ENCODE results near the genes NRXN3 and TSHR.

GRCh38 chr14:77641525-77642641 lies 25.4 kb upstream of the SPTLC2 start:
- RAMPAGE, long total RNA: no peak
- RRBS: 3% methylated on average over 13 of the region's 53 CpGs

- RAMPAGE, long total RNA: no peak
- RRBS: no CpG with 5 or more reads among the region's 7 CpGs
Observed at GRCh38 chr14:77981599-77981921, 181.7 kb downstream of the ADCK1 start.

DNA sequence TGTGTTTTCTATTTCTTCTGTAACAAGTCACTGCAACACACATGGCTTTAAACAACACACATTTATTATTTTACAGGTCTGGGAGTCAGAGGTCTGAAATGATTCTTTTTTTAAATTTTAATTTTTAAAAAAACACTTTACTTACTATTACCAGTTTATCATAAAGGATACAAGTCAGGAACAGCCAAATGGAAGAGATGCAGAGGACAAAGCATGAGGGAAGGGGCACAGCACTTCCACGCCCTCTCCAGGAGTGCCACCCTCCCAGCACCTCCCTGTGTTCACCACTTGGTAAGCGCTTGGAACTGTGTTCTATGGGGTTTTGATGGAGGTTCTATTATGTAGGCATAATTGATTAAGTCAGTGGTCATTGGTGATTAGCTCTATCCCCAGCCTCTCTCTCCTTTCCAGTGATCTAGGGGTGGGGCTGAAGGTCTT lies 69.7 kb upstream of the NRXN3 start:
- RAMPAGE, long total RNA: no peak
- RRBS: no CpG with 5 or more reads among the region's 2 CpGs

- RAMPAGE, long total RNA: no peak
- RRBS: no CpG with 5 or more reads among the region's 7 CpGs
Observed at GRCh38 chr14:78170233-78170531, at the start of gene NRXN3. TSS of gene NRXN3 (plus strand) at chr14:78170373.

- RAMPAGE, long total RNA: no peak
- RRBS: no CpG with 5 or more reads among the region's 4 CpGs
Observed at GRCh38 chr14:80942158-80942532, 607 bp upstream of the CEP128 start.

DNA sequence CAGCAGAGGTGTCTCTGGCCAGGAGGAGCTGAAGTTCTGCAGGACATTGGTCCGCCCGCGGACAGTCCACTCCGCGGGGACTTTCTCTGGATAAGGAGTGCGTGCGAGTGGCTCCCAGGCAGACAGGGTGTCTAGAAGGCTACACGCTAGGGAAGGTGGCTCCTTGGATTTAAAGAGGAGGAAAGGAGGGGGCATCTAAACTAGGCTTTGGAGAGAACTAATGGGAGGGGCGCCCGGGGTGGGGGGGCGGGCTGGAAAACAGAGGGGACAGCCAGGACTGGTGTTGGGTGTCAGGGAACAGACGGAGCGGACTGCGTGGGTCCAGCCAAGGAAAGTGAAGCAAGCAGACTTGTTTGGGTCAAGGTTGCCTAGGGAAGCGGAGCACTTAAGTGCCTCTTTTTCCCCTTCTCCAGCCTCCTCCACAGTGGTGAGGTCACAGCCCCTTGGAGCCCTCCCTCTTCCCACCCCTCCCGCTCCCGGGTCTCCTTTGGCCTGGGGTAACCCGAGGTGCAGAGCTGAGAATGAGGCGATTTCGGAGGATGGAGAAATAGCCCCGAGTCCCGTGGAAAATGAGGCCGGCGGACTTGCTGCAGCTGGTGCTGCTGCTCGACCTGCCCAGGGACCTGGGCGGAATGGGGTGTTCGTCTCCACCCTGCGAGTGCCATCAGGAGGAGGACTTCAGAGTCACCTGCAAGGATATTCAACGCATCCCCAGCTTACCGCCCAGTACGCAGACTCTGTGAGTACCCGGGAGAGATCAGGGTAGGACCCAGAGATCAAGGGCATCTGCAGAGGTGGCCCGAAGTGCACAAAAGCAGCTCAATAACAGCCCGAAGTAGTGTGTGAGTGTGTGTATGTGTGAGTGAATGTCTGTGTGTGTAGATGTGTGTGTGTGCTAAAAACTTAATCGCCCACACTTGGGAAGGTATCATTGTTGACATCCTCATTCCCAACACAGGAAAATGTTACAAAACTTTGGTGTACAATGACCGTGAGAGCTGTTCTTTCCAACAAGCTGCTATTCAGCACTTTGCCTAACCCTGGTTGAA lies at the start of gene TSHR:
Gene TSHR (plus strand): TSS at position 510 of the 1,049 bp plus-strand sequence.
- RAMPAGE, long total RNA: no peak
- RRBS: 4% methylated on average over 5 of the region's 36 CpGs

- RAMPAGE, long total RNA: no peak
- RRBS: no CpG with 5 or more reads among the region's 3 CpGs
Observed at GRCh38 chr14:81182792-81183482, 37.8 kb downstream of the GTF2A1 start.

DNA sequence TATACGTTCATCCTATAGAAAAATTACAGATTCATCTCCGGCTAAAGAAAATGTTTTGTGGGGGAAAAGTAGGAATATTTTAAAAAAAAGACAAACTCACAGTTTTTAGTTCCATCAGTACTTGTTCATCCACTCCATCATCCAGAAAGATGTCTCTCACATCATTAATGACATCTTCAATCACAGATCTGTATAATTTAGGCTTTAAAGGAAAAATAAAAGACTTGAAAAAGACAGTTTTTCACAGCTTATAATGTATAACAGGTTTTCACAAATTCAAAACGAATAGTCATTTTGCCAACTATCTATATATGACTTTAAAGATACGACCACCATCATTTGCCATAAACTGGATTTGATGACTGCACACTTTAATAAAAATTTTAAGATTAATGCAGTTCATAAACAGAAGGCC lies 4.4 kb downstream of the GTF2A1 start:
- RAMPAGE, long total RNA: no peak
- RRBS: no CpG with 5 or more reads among the region's 4 CpGs

- RAMPAGE, long total RNA: no peak
- RRBS: no CpG with 5 or more reads among the region's 6 CpGs
Observed at GRCh38 chr14:81266373-81267377, 45.9 kb upstream of the GTF2A1 start.

- RAMPAGE, long total RNA: no peak
- RRBS: no CpG with 5 or more reads among the region's 11 CpGs
Observed at GRCh38 chr14:81470953-81471558, 62.6 kb downstream of the SEL1L start.

DNA sequence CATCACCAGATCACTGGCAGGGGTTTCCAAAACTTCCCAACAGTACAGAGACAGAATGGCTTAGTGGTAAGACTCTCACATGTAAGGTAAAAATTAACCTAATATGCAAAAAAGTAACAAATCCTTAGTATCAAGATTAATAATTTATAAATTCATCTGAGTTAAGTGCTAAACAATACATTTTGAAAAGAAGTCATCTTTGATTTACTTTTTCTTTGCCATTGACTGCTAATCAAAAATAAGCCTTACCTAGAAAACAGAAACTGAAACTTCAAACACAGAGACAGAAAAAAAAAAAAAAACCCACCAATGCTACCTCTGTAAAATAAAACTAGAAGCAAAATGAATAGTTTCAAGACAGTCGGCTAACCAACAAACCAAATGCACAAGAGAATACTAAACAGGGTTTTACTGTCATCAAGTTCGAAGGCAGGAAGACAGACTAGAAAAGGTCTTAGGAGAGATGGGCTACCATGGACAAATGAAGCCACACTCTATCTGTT lies 59.6 kb downstream of the SEL1L start:
- RAMPAGE, long total RNA: no peak
- RRBS: no CpG with 5 or more reads among the region's 2 CpGs

- RAMPAGE, long total RNA: no peak
- RRBS: no CpG with 5 or more reads among the region's 5 CpGs
Observed at GRCh38 chr14:81534615-81535010, 960 bp upstream of the SEL1L start.

- RAMPAGE, long total RNA: no peak
- RRBS: no CpG with 5 or more reads among the region's 2 CpGs
Observed at GRCh38 chr14:81601183-81601382, 67.4 kb upstream of the SEL1L start.

GRCh38 chr14:82387946-82388186 lies 854.2 kb upstream of the SEL1L start:
- RAMPAGE, long total RNA: no peak
- RRBS: no CpG with 5 or more reads among the region's 1 CpG

- RAMPAGE, long total RNA: start-site peak on the plus strand at chr14:82642576-82642632, 55 and 84 reads in 2 replicates
- RRBS: 56% methylated on average over 6 of the region's 15 CpGs
Observed at GRCh38 chr14:82642249-82642922, 1108.7 kb upstream of the SEL1L start.

DNA sequence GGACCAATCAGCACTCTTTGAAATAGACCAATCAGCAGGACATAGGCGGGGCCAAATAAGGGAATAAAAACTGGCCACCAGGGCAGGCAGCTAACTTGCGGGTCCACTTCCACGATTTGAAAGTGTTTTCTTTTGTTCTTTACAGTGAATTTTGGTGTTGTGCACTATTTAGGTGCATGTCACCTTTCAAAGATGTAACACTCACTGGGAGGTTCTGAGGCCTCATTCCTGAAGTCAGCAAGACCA lies 1973.4 kb upstream of the FLRT2 start:
- RAMPAGE, long total RNA: no peak
- RRBS: no CpG with 5 or more reads among the region's 3 CpGs

- RAMPAGE, long total RNA: no peak
- RRBS: no CpG with 5 or more reads among the region's 37 CpGs
Observed at GRCh38 chr14:85528907-85529771, 805 bp upstream of the FLRT2 start.

DNA sequence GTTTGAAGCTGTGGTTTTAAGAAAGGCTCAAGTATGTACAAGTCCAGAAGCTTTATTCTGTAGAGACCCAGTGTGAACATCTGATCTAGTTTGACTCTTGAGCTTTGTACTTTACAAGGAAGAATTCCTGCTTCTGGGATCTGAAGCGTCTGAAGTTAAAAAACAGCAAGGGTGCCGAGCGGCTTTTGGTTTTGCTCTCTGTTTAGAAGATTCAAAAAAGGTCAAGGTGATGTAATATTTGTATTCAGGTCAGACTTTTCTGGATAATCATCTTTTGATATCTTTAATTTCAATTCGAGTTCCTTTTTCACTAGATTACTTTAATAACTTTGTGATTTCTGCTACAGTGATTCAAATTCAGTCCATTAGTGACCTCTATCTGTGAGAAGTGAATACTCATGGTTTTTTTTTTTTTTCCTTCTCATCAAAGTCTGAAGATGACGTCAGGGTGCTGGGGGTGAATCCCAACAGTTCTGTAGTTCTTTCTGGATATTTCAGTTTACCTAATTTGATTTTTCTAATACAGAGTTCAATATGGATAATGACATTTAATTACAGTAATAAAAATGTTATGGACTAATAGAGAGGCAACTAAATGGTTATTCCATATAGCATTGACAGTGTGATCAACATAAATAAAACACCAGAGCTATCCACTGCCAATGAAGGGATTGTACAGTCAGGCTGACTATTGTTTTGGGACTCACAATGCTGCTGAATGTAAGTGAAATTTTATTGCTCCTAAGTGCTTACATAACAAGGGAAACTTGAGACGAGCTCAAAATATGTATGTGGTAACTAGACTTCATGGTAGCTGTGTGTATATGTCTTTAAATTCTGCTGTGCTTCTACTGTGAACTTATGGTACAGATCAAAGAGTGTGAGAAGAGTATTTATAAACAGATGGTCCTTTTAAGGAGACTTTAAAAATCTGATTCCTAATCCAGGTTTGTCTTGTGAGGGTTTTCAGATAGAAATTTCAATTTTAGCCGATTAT lies 6.6 kb downstream of the FLRT2 start:
- RAMPAGE, long total RNA: no peak
- RRBS: no CpG with 5 or more reads among the region's 7 CpGs

DNA sequence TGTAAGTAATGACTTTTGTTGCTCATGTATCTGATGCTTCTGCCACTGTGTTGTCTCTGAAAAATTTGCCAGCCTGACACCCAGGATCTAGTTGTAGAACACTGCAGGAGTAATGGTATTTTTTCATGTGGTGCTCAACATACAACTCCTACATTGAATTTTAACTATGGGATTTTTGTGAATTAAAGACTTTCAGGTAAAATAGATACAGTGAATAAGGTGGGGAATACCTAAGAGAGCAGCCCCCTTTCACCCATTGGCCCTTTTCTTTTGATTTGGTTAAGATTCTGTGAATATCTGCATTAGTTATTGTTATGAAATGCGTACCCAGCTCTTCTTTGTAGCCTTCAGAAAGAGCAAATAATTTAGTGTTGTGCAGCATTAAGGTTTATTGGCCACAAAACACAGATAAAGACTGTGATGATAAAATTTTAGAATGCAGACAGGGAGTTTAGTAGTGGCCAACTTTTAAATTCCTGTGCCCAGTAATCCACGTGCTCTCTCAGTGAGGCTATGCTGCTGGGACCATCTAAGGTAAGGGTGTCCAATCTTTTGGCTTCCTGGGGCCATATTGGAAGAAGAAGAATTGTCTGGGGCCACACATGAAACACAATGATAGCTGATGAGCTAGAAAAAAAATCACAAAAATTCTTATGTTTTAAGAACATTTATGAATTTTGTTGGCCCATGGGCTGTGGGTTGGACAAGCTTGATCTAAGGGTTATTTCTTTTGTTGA lies 23.1 kb downstream of the FLRT2 start:
- RAMPAGE, long total RNA: no peak
- RRBS: no CpG with 5 or more reads among the region's 2 CpGs

- RAMPAGE, long total RNA: no peak
- RRBS: no CpG with 5 or more reads among the region's 1 CpG
Observed at GRCh38 chr14:87307186-87307505, 685.8 kb downstream of the GALC start.